ENCODE measurements around the genes SH3GL3 and PDE8A.

DNA sequence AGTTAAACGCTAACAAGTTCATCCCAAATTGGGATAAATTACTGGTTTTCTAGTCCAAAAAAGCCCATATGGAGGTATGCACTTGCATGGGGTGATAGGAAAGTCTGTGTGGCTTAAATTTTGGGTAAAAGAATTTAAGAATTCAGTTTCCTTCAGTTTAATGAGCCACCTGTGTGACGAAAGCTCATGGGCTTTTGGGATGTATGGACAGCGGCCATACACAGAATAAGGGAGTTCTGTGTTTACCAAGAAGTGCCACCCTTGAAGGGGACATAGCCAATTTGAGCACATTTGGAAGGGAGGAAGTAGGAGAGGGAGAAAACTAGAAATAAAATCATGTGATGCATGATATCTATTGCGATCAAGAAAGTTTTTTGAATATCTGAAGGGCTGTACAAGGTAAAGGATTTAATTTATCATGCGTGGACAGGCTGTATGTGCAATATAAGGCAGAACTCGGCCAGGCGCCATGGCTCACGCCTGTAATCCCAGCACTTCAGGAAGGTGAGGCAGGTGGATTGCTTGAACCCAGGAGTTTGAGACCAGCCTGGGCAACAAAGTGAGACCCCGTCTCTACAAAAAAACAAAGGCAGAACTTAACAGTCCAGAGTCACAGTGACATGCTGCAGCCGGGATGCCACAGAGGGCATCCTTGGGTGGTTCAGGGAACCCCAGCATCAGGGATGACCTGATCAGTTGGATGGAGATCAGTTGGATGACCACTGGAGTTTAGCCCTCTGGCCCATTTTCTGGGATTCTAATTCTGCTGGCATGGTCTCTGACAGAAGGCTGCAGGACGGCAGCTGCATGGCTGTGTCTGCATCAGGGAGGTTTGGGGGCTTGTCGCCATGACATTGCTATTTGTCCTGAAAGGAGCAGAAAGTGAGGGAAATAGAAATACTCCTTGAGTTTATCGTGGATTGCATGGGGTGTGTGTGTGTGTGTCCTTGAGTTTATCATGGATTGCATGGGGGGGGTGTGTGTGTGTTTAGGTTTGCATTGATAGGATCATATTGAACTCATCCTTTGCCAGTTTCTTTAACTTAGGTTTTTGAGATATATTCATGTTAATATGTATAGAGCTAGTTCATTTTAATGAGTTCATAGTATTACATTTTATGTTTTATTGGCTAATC lies 19.7 kb downstream of the WHAMM start:
- PRO-cap: no peak

- PRO-cap: no peak
Measured at GRCh38 chr15:82830583-82831143, 21.2 kb downstream of the WHAMM start.

DNA sequence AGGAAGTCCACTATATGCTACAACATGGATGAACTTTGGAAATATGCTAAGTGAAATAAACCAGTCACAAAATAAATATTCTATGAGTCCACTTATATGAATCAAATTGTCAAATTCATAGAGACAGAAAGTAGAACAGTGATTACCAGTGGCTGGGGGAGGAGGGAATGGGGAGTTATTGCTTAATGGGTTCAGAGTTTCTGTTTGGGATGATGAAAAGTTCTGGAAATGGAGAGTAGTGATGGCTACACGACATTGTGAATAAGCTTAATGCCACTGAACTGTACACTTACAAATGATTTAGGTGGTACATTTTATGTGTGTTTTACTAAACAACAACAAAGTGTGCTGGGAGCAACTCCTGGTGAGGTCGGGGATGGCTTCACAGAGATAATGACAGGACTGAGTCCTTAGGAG lies 38.1 kb downstream of the HOMER2 start:
- PRO-cap: no peak

DNA sequence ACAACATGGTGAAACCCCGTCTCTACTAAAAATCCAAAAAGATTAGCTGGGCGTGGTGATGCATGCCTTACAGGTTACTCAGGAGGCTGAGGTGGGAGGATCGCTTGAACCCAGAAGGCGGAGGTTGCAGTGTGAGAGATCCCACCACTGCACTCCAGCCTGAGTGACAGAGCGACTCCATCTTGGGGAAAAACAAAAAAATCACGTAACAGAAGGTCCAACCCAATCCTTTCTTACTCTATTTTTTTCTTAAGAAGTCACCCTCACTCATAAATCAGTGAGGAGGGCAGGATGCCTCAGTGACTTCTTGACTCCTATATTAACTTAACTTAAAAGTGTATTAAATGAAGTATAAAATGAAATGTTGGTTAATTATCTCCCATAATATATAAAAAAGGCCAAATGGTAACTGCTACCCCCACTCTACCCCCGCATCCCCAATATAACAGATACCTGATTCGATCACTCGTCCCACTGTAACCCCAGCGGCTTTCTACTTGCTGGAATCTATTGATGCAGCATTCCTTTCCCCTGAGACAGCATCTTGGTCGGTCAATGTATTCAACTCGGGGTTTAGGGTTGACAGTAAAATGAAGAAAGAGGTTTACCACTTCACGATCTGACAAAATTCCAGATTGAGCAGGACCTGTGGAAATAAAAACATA lies 18.4 kb upstream of the C15orf40 start:
- PRO-cap: no peak

- PRO-cap: no peak
Measured at GRCh38 chr15:83206740-83206928, 989 bp downstream of the HDGFL3 start.

GRCh38 chr15:83379507-83380055 lies 67.6 kb upstream of the SH3GL3 start:
- PRO-cap: no peak

DNA sequence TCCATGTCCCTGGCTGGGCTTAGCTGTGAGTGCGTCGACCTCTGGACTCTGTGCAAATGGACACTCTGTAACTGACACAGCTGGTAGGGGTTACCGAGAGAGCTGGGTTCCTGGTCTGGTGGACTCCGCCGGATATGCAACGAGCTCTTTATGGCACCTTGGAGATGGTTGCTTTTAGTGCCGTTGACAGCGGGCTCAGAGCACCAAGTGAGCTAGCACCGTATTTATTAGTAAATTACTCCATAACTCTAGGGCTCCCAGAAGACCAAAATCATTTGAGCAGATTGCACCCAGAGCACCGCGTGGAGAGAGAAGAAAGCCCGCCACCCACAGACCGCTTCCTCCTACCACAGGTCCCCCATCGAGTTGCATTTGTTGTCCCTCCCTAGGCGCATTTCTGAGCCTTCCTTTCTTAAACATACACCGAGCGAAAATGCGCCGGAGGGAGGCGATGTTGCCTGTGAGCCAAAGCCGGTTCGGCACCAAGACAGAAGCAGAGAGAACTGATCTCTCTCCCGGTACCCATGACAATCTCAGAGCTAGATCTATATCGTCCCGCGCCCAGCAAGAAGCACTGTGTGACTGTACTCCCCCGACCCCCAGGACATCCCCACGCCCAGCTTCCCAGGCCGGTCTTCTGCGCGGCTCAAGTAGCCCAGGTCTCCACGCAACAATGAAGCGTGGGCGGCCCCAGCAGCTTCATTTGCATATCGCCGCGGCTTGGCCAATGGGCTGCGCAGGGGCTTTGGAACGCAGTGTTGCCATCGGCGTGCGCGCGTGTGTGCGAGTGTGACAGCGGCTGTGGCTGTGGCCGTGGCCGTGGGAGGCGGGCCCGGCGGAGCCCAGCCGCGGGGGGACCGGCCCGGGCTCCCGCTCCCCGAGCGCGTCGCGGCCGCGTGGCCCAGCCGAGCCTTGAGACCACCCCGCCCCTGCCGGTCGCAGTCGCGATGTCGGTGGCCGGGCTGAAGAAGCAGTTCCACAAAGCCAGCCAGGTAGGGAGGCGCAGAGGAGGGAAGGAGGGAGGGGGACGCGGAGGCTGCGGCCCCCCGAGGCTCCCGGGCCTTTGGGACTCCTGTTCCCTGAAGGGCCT lies at the start of gene SH3GL3:
Gene SH3GL3 (plus strand): TSS at position 755 of the 1,090 bp plus-strand sequence.
- PRO-cap: no peak

- PRO-cap: no peak
Measured at GRCh38 chr15:83704140-83704601, 50.2 kb downstream of the ADAMTSL3 start.

GRCh38 chr15:84633720-84634385 lies 20.2 kb downstream of the WDR73 start:
- PRO-cap: no peak

DNA sequence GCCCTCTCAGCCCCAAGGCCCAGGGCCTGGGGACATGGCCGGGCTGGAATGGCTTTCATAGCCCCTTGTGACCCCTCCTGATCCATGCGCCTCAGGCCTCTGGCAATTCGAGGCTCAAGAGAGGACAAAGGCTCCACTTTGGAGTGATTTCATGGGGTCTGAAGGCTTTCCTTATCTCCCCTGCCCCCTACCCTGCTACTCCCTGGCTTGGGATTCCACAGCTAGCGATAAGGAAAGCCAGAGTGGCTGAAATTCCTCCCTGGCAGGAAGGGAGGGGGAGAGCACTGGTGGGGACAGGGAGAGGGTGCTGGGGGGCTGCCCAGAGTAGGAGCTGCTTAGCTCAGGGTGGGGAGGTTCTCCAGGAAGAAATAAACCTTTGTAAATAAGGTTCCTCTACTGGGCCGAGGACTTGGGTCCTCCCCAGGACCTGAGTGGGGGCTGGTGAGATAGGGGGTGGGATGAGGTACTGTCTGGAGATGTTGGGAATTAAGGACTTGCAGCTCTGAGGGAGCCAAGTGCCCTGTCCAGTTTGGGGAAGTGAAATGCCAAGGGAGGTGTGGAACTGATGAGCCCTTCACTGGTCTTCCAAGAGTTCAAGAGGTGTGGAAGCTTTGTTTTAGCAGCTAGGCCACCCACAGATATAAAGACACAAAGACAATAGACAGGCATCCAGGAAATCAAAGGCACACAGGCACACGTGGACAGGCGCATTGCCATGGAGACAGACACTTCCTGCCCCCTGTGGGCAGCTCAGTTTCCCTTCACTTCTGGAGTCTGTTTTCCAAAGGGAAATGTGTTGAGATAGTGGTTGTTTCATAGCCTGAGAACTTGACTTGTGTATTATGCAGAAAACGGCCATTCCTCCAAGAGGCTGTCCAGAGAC lies 789 bp downstream of the ALPK3 start:
- PRO-cap: no peak

GRCh38 chr15:84824154-84824947 lies 7.2 kb downstream of the ALPK3 start:
- PRO-cap: no peak

- PRO-cap: no peak
Measured at GRCh38 chr15:84906653-84906919, 22.1 kb downstream of the SLC28A1 start.

DNA sequence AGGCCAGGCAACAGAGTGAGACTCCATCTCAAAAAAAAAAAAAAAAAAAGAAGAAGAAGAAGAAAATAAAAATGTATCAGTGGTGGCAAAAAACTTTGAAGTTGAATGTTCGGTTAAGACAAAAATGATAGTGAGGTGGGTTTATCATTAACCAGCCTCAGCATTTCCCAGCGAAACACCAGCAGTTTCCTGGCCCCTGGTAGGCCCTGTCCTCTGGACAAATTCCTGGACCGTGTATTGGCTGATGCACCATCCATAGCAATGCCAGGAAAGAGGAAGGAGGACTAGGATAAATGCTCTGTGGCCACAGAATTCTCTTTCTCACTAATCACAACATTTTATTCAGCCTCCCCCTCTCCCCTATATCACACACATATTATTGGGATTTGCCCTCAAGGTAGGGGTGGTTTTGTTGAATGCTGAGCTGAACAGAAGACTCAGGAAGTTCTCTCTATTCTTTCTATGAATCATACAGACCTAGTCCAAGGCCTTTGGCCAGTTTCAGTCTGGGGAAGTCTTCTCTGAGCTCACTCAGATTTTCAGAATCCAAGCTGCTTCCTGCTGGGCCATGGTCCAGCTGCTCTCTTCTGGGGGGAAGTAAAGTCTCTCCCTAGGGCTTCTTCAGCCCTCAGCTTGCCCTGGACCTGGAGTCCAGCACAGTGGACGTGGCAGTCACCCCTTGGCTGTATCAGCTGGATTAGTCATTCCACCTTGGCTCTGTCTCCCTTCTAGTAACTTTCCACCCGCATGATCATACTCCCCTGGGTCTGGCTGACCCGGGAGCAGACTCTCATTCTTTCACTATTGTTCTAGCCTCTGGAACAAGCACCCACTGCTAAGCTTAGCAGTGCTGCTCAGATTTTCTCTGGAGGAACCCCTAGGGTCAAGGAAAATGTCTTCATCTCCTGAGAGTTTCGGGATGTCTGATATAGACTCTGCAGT lies 27.6 kb downstream of the SLC28A1 start:
- PRO-cap: bidirectional peak, plus-strand start at position 801 of the sequence, minus-strand start at position 730 of the sequence

DNA sequence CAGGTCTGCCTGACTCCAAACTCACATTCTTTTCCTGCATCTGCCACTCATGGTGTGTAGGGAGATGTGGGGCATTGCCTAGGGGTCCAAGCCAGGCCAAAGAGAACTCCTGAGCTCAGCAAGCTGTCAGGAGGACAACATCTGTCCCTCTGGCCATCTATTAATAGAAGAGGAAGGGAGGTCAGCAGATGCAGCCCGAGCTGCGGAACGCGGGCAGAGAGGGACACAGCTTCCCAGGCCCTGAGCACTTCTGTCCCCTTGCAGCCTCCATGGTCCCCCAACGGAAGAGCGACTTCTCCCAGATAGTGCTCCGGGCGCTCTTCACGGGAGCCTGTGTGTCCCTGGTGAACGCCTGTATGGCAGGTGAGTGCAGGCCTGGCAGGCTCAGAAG lies 37.4 kb upstream of the PDE8A start:
- PRO-cap: no peak

DNA sequence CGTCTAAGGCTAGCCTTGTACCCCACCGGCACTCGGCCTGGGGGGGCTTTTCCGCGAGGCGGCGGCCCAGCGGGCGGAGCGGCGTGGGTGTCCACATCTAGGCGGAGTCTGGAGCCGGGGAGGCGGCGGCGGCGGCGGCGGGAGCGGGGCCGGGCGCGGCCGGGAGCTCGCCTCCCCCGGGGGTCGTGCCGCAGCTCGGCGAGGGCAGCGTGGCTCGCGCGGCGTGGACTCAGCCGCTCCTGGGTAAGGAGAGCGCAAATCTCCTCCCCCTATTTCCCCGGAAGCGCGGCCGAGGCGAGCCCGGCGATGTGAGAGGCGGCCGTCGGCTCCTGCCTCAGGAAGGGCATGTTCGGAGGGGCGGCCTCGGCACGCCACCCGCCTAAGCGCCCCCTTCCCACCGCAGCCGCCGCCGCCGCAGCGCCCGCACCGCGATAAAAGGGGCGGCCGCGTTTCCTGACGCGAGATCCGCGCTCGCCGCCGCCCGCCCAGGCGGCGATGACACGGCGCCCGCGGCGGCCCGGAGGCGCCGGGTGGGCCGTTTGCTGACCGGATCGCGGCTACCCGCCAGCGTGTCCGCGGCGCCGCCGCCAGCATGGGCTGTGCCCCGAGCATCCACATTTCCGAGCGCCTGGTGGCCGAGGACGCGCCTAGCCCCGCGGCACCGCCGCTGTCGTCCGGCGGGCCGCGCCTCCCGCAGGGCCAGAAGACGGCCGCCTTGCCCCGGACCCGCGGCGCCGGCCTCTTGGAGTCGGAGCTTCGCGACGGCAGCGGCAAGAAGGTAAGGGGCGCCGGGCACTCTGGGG lies at the start of gene PDE8A:
Gene PDE8A (plus strand): TSS at position 286 of the 803 bp plus-strand sequence.
- PRO-cap: unidirectional peak, plus-strand start at position 94 of the sequence; bidirectional peak, plus-strand start at position 498 of the sequence, minus-strand start at position 433 of the sequence

DNA sequence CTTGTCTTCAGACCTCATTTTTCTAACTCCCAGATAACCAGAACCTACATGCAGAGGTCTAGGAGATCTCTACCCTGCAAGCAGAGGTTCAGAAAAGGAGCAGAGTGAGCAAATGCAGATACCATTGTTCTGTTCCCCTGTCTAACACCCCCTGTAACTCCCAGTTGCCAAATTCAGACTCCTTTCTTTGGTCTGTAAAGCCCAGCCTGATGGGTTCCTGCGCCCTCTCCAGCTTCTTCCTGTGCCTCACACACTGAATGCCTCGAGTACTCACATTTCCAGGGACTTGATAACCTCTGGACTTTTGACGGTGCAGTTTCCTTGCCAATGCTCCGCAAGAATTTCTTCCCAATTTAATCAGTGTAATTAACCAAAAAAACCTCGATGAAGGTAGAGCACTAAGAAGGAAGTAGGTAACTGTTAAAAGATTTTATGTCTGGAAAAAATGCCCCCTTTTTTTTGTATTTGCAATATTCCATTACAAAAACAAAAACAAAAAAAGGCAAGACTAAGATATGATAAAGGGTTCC lies 19.3 kb downstream of the PDE8A start:
- PRO-cap: no peak

DNA sequence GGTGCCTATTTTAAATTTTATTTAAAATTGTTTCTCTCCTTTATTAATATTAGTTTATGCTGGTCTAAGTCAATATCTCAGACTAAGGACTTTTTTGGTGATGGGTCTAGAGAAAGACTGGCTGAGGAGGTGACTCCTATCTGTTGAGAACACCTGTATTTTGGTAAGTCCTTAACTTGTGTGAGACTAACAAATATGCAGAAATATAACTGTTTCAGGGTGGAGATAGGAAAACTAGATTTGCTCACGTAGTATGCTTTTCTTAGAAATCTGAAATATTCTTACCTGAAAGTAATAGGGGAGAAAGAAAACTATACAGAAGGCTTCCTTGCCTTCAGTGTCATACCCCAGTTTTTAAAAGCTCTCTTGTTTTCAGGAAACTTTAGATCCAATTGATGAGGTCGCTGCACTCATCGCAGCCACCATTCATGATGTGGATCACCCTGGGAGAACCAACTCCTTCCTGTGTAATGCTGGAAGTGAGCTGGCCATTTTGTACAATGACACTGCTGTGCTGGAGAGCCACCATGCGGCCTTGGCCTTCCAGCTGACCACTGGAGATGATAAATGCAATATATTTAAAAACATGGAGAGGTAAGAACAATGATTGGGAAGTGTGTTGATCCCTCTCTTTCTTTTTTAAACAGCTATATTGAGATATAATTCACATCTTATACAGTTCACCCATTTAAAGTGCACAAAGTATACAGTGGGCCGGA lies 138.9 kb downstream of the PDE8A start:
- PRO-cap: no peak

DNA sequence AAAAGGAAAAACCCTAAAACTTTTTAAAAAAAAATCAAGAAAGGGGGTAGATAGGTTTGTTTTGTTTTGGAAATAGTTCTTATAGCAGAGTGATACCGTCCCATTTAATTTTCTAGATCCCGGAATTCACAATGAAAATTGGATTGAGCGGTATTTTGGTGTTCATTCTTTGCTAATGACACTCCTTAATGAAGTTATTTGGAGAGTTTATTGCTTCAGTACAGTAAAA lies 1.1 kb downstream of the AKAP13 start:
- PRO-cap: no peak

DNA sequence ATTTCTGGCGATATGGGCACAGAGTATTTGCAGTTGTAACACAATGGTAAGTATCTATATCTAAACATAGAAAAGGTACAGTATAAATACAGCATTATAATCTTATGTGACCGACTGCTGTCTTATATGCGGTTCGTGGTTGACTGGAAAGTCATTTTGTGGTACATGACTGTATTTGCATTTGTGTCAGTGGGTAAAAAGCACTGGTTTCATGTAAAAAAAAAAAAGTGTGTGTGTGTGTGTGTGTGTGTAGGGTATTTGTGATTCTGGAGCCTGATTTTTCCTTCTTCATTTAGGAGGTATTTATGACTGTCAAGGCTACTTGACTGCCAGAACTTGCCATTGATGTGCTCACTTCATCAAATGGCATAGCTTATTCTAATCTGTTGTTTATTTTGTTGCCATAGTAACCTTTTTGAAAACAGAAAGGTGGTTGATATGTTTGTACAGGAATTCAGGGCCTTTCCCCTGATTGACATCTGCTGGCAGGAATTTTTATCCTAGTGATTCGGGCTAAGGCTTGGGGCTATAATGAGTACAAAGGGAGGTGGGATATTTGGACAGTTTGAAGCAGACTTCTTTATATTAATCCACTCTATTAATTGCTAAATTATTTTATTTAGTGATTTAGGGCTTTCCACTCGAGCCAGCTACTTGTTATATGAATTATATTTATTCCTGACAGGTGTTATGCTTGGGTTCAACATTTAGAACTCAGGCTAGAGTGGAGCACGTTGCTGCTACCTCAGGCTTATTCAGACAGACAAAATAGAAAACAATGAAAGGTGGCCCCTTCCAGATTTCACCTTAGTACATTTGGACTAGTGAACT lies 63.4 kb downstream of the AKAP13 start:
- PRO-cap: no peak

DNA sequence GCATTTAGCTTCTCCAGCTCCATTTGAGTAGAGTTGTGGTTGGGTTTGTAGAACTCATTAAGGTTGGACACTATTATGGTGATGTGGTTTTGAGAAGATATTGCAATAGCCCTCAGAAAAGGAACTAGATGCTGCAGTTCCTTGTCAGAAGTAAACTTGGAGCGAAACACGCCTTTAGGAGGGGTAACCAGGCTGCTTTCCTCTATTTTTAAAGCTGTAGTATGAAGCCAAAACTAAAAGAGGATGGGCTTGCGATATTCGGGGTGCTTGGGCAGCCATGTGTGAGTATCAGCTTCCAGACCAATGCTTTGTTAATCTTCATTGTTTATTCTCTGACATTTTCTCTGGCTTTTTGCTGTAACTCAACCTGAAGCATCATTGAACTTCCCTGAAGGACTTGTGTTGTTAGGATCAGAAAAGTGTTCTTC lies 174.8 kb downstream of the AKAP13 start:
- PRO-cap: no peak

Data from NALM6 (cell line).